A172 (cell line): Measurements from ENCODE around the gene MCM6.

DNA sequence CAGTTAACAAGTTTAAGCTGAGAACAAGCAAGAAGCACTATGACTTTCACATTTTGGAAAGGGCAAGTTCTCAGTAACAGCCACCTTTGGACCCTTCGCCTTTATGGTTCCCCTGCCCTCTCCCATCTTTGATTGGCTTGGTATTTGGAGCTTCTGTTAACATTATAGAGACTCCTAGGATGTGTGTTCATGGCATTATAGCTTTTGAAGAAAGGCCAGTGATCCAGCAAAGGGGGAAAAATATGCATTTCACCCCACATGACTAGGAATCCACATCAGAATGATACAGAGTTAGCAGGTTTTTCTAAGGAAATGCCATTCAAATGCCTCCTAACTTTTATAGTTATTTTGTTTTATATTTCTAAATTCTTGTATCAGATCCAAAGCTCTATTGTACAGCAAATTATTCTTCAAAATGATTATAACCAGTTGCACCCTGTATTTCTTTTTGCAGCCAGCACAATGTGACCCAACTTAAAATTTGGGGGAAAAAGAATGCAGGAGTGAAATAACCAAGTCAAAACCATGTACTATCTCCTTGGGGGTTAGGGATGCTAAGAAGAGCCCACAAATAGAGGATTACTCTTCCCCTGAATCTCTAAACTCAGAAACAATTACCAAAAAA, 17.3 kb upstream of the UBXN4 start:
- RAMPAGE, long total RNA = no peak

DNA sequence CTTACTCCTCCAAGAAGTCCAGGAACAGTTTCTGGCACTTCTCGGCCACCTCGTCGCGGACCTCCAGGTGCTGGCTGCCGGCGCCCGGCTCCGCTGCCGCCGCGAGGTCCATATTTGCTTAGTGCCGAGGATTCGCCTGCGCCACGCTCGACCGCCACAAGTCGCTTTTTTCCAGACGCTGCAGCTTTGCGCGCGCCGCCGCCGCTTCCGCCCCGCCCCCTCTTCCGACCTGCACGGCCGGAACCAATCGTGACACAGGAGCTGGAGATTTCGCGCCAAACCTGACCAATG, at the start of gene MCM6:
TSS of gene MCM6 (minus strand) at position 190 of the 291 bp plus-strand sequence.
- RAMPAGE, long total RNA = start-site peak on the minus strand centred at position 176 of the sequence, 78 bp wide, 54 and 84 reads in 2 replicates

- RAMPAGE, long total RNA = no peak
Measured at GRCh38 chr2:136000368-136000959, 15.0 kb upstream of the DARS1 start.

- RAMPAGE, long total RNA = no peak
Measured at GRCh38 chr2:136013796-136014382, 28.5 kb upstream of the DARS1 start.

DNA sequence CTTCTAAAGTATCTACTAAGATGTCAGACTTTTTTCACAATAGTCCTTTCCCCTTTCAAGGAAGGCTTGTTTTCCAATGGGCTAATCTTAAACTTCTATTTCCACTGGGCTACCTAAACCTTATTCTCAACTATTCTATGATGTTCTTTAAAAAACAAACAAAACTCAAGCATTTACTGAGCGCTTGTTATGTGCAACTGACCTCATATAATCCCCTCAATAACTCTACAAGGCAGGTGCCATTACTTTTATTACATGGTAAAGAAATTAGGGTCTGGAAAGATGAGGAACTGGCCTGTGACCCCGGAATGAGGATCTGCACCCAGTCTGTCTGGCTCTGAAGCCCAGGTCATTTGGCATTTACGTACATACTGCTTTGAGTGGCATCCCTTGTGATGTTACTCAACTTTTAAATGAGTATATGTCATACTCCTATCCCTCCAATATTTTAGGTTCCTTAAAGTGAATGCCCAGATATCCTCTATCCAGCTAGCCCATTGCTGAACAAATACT, 3.1 kb upstream of the CXCR4 start:
- RAMPAGE, long total RNA = no peak

DNA sequence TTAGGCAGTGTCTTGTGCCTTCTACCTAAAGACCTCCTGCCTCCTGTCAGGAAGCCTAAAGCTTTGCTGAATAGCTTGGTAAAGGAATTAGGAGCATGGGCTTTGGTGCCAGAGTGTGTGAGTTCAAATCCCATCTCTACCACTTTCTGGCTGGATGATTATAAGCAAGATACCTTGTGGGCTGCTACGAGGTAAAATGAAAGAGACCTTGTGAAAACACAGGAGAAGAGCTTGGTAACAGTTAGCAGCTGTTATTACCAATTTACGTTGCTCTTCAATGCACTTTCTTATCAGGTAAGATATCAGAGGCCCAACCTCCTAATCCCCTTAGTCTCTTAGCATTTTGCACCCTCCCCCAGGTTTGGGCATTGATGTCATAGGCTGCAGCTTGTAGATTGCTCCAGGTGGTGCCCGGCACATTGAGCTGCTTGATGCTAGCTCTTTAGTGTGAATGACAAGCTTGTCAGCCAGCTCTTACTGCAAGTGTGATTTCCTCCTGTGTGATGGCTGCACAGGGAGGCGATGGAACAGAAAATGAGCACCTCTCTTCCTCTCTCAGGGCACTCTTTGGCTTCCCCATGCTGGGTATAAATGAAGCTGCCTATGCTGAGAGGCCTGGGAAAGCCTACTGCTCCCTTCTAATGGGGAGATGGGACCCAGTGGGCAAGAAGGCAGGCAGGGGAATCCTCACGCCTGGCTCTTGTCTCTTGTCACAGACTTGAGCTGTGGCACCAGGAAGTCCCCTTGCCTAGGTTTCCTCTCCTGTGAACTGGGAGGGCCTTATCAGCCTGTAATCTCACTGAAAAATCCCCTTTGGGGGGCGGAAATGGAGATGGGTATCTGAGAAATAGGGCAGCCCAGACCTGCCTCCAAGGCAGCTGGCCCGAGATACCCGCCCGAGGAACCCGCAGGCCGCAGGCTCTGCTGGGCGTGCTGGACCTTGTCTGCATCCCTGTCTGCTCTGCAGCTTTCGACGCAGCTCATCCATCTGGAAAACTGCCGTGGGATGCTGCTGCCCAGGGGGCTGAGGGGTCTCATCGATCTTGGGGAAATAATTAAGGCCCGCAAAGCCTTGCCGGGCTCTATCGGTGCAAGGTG, 163.4 kb upstream of the CXCR4 start:
- RAMPAGE, long total RNA = no peak

- RAMPAGE, long total RNA = no peak
Measured at GRCh38 chr2:136376074-136376605, 258.2 kb upstream of the CXCR4 start.

GRCh38 chr2:137940206-137940453, 24.1 kb upstream of the HNMT start:
- RAMPAGE, long total RNA = no peak

- RAMPAGE, long total RNA = no peak
Measured at GRCh38 chr2:138335057-138335368, 166.6 kb upstream of the SPOPL start.

DNA sequence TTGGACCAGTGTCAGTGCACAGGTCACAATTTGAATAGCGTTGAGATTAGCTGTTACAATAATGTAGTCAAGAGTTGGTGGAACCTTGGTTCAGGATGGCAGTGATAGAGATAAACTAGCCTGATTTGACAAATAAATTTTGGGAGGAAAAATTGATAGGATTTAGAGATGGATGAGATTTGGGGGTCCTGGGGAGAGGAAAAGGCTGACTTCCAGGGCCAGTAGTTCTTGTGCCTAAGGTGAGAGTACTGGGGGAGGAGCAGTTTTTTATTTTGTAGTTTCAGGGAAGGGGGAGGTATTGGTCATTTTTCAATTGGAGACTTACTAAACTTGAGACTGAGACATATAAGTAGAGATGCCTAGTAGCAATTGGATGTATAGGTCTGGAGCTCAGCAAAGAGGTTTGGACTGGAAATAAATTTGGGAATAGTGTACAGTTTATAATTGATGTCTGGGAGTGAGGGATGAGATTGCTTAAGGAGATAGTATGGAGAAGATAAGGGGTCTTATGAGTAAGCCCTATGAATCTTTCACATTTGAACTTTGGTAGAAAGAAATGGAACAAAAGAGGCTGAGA, 4.9 kb downstream of the SPOPL start:
- RAMPAGE, long total RNA = no peak

DNA sequence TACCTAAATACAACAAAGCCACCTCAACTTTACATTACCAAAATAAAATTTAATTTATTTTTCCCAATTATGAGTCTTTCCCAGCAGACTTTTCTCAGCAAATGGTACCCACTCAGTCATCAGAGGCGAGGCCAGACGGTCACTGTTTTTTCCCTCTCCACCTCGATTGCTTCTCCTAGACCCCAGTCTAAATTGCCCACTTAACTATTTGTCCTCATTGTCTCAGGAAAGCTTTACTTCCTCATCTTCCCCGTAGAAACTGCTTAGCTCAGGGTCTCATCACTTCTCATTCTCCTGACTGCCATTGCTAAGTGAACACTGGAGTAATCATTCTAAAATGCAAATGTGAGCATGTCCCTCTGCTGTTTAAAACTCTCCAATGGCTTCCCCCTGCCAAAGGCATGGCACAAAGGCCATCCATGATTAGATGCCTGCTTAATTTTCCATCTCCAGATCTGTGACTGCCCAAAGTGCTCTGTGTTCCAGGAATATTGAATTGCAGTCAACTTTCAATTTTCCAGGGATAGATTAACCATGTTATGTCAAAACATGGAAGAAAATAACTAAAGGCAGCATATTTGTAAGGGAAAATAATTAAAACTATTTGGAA, 1345.0 kb downstream of the LRP1B start:
- RAMPAGE, long total RNA = no peak

DNA sequence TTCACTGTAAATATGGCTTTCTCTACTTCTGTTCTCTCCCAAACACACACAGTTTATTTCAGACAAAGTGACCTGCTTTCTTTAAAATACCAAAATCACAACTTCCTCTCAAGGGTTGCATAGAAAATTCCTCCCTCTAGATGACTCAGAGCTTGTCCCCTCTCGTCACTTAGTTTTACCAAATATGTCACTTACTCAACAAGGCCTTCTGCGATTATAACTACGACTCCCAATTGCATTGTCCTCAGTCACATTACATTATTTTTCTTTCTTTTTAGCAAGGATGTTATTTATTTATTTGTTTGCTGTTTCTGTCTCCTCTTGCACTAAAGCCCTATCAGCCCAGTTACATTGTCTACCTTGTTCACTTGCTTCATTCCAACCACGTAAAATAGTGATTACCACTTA, 9.4 kb downstream of the LRP1B start:
- RAMPAGE, long total RNA = no peak

GRCh38 chr2:143040341-143040745, 88.9 kb upstream of the ARHGAP15 start:
- RAMPAGE, long total RNA = no peak

GRCh38 chr2:143150270-143150772, 21.1 kb downstream of the ARHGAP15 start:
- RAMPAGE, long total RNA = no peak

- RAMPAGE, long total RNA = no peak
Measured at GRCh38 chr2:143473423-143473793, 344.2 kb downstream of the ARHGAP15 start.

GRCh38 chr2:143525575-143525982, 396.4 kb downstream of the ARHGAP15 start:
- RAMPAGE, long total RNA = no peak

- RAMPAGE, long total RNA = no peak
Measured at GRCh38 chr2:143703703-143704415, 574.6 kb downstream of the ARHGAP15 start.

GRCh38 chr2:143819383-143819735, 513.0 kb downstream of the GTDC1 start:
- RAMPAGE, long total RNA = no peak

GRCh38 chr2:144140859-144141504, 191.3 kb downstream of the GTDC1 start:
- RAMPAGE, long total RNA = no peak

DNA sequence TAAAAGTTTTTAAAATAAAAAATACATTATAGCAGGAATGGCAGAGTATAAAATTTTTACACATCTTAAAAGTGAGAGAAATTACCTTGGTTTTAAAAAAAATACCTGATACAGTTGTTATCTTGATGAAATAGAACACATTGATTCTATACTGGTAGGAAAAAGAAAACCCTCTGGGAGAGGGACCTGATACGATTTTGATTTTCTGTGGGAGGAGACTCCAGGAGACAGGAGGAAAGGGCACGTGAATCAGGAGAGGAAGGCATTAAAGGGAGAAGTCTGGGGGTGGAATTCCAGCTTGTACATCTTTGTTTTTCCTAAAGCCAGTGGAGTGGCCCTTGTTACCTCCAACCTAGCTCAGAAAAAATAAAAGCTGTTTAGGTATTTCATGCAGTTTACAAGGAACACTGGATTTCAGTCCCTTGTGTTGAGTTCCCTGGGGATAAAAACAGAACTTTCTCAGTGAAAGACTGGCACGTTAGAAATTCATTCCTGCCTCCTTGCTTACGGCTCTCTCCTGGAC, 17.2 kb upstream of the GTDC1 start:
- RAMPAGE, long total RNA = no peak